Bronchus (tissue), 1 donor: Measurements from ENCODE around the gene SIVA1.

DNA sequence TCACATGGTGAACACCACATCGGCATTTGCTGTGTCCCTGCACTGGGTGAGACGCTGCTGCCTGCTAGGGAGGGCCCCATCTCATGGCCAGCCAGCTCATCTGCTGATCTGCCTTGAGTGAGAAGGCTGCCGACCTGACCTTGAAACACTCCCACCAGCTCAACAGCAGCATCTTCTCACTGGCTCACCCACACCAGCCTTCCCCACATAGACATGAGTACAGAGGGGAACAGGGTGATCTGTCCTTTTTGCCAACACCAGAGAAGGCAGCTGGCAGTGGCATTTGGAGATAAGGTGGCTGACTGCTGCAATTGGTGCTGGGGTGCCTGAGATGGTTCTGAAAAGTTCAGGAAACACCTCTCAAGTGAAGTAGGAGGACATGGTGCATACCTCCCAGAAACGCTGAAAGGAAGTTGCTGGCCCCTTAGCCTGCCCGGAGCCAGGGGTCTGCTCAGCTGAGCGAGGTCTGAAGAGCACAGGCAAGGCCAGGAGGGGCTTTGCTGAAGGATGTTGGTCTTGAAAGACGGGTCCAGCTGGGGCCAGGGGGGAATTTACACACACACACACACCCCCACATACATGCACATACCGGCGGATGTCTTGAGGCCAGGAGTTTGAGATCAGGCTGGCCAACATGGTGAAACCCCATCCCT is 14.2 kb upstream of the PPP1R13B start:
- PRO-cap, result no peak

DNA sequence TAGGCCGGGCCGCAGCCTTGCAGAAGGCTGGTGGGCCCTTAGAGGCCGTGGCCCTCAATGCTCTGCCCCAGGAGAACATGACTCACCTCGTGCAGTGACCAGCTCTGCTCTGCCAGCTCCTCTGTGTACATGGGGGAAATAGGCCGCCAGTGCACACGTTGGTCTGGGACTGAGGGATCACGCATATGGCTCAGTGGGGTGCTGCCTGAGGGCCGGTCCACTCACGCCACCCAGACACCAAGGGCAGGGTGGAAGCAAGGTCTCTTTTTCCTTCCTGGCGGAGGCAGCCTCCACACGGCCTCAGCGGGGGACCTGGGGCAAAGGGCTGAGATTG is 32.1 kb downstream of the ATP5MJ start:
- PRO-cap, result no peak

GRCh38 chr14:103931489-103931960 is 3.3 kb downstream of the TDRD9 start:
- PRO-cap, result no peak

DNA sequence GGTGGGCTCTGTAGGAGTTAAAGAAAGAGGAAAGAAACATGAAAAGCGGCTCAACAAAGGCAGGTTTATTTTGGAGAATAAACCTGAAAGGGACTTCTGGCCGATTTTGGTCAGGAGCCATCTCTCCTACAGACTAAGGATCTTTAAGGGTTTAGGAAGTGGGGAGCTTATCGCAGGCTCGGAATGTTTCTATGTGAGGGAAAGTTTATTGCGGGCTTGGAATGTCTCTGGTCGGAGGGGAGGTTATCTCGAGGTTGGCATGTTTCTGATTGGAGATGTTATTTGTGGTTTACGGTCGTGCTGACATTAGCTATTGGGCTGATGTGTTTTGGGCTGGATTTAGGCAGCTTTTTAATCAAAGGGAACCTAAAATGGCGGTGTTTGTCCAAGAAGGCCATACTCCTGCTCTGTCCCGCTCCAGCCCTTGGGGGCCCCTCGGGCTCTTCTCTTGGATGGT is 940 bp upstream of the ASPG start:
- PRO-cap, result no peak

DNA sequence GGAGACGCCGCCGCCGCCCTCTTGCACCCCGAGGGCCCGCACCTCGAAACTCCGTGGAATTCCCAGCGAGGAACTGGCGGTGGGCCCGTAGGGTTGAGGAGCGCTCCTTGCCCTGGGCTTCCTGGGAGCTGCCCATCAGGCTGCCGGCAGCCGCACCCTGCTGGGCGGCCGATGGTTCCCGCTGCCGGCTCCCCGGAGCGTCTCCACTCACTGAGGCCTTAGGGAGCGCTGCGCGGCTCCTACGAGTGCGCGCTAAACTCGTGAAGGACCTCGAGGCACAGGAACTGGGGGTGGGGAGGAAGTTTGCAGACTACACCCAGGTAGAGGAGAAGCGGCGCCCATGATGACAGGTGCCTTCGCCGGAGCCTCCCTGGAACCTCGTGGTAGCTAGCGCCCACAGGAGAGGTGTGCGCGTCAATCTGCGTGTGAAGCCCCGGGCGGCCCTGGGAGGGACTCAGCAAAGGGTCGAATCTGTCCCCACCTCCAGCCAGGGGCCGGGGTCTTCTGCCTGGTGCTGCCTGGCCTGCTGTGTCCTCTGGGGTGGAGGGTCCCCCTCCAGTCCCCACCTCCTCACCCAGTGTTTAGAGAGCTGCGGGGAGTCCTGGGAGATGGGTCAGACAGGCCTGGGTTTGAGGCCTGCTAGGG is 20.5 kb upstream of the KIF26A start:
- PRO-cap, result unidirectional peak, minus-strand start at position 212 of the sequence

DNA sequence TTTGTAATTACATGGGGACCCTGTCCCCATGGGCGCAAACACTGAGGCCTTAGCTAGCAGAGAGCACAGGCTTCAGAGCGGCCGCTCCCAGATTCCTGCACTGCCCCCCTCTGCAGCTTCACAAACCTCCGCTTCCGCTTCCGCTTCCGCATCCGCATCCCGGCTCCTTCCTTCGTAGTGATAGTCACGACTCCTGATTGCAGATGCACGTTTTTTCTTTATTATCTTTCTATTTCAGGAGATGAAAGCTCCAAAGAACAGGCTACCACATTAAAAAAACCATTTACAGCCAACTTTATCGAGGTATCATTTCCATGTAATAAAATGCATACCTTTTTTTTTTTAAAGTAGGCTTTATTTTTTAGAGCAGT is 129.7 kb downstream of the KIF26A start:
- PRO-cap, result no peak

- PRO-cap, result no peak
Observed at GRCh38 chr14:104461965-104462210, 117.7 kb upstream of the C14orf180 start.

- PRO-cap, result no peak
Observed at GRCh38 chr14:104581985-104582691, 2.6 kb downstream of the C14orf180 start.

DNA sequence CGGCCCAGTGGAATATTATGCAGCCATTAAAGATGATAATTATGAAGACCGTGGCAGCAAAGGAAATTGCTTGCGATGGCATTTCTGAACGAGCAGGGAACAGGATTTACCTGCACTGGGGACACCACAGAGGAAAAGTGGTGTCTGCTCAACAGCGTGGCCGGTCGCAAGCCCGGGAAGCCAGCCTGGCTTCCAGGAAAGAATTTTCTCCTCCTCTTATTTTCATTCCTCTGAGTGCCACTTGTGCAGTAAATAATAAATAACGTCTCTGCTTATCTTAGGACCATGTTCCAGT is 6.5 kb downstream of the C14orf180 start:
- PRO-cap, result no peak

DNA sequence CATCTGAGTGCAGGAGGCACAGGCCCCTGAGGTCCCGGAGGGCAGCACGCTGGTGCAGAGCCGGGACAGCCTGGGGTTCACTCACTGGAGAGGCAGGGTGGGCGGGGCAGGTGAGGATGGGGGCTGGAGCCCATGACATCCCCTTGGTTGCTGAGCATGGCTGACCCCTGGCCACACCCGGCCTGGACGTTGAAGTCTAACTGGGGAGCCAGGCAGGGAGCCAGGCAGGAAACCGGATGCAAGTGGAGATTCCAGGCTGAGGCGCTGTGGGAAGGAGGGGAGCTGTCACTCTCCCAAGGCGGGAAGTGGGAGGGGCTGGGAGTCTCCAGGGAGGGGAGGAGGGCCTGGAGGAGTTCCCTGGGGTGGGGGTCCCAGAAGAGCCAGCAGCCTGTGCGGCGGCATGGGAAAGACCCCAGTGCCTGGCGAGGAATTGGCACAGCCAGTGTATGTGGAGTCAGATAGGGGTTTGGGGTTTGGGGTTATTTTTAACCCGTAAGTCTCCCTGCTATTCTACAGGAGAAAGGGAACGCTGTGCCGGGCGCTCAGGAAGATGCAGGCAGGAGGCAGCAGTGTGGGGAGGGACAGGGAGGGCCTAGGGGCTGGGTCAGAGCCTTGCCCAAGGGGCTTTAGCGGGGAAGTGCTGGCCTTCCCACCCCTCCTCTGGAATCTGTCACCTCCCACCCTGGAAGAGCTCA is 7.6 kb upstream of the INF2 start:
- PRO-cap, result bidirectional peak, plus-strand start at position 254 of the sequence, minus-strand start at position 181 of the sequence

- PRO-cap, result bidirectional peak, plus-strand start at chr14:104753156, minus-strand start at chr14:104752843
Observed at GRCh38 chr14:104752411-104753383, at the start of gene SIVA1. Gene SIVA1 (plus strand): TSS chr14:104753147.

DNA sequence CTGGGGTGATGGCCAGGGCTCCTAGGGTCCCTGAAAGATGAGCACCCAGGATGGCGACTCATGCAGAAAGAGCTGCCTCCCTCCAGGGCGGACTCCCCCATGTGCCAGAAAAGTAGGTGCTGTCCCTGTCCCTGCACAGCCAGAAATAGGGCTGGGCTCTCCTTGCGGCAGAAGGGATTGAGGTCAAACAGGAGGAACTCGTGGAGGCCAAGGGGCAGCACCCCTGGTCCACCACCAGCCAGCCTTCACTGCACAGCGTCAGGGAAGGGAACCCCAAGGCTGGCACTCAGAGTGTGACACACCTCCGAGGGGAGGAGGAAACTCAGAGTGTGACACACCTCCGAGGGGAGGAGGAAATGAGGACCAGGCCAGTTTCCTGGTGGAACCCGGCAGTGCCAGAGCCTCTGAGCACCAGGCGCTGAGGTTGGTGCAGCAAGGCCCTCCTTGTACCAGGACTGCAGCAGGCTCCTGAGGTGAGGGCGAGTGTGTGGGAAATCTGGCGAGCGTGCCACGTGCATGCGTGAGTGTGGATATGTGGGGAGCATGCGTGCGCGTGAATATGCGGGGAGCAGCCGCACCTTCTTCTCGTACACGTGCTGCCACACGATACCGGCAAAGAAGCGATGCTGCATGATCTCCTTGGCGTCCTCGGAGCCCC is 19.0 kb downstream of the SIVA1 start:
- PRO-cap, result unidirectional peak, plus-strand start at position 371 of the sequence

GRCh38 chr14:104789017-104789748 is 6.4 kb downstream of the AKT1 start:
- PRO-cap, result no peak

- PRO-cap, result no peak
Observed at GRCh38 chr14:104862062-104862939, 2.8 kb upstream of the CEP170B start.

DNA sequence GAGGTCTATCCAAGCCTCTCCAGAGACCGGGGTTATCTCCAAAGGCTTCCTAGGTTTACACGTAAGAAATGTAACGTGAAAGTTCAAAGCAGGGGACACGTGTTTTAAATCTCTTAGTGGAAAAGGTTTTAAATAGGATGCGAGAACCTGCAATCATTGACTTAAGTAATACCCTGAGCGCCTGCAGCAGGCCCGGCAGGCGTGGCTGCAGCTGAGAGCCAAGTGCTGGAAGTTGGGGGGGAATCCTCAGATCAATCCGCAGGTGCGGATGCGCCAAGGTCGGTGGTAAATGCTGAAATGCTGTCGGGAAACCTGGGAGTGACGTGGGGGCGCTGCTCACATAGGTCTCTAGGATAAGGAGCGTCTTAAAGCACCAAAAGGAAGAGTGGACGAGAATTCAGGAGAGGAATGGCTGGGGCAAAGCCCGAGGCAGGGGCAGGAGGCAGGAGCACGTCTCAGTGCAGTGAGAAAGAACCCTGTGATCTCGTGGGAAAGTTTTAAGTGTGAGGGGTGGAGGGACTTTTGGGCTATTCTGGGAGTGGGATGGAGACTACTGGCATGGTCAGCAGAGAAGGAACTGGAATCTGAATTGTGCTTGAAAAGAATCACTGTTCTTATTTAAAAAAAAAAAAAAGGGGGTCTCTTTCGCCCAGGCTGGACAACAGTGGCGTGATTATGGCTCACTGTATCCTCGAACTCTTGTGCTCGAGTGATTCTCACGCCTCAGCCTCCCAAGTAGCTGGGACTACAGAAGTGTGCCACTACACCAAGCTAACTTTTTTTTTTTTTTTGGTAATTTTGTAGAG is 898 bp upstream of the CDCA4 start:
- PRO-cap, result bidirectional peak, plus-strand start at position 303 of the sequence, minus-strand start at position 224 of the sequence

DNA sequence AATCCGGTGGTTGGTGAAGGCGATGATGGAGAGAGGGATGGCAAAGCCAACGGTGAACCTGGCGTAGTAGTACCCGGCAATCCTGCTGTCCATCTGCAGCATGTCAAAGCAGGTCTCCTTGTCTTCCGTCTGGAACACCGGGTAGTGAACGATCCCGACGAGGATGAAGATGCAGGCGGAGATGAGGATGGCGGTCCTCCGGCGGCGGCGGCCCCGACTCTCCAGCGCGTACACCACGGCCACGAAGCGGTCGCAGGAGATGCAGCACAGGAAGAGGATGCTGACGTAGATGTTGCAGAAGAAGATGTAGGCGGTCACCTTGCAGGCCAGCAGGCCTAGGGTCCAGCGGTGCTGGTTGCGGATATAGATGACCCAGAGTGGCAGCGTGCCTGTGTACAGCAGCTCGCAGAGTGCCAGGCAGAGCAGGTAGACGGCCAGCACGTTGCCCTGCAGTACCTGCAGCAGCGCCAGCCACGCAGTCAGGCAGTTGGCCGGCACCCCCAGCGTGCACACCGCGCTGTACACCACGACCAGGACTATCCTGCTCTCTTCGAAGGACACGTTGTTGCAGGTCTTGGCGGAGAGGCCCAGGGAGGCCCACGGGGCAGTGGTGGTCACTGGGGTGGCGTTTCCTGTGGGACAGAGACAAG is 13.6 kb downstream of the GPR132 start:
- PRO-cap, result no peak

GRCh38 chr14:105075141-105076021 is 10.2 kb upstream of the GPR132 start:
- PRO-cap, result bidirectional peak, plus-strand start at chr14:105075542, minus-strand start at chr14:105075430

DNA sequence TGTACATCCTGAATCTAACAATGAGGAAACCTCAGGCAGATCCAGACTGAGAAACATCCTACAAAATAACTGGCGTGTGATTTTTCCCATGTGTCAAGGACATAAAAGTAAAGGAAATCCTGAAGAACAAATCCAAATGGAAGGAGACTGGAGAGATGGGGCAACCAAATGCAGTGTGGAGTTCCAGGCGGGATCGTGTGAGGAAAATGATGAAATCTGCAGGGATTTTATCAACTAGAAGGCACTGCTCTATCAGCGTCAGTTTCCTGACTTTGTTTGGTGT is 43.1 kb upstream of the GPR132 start:
- PRO-cap, result no peak

DNA sequence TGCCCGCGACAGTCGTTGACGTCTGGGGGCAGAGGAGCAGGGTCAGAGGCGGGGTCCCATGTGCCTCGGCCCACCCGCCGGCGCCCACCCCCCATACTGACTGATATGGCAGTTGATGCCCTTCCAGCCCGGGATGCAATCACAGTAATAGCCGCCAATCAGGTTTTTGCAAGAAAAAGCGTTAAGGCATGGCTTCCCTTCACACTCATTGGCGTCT is 17.8 kb downstream of the JAG2 start:
- PRO-cap, result no peak

GRCh38 chr14:105170855-105171542 is 2.4 kb upstream of the JAG2 start:
- PRO-cap, result bidirectional peak, plus-strand start at chr14:105171272, minus-strand start at chr14:105171174